Peritoneum (tissue), 1 donor: Measurements from ENCODE around the gene CALY.

DNA sequence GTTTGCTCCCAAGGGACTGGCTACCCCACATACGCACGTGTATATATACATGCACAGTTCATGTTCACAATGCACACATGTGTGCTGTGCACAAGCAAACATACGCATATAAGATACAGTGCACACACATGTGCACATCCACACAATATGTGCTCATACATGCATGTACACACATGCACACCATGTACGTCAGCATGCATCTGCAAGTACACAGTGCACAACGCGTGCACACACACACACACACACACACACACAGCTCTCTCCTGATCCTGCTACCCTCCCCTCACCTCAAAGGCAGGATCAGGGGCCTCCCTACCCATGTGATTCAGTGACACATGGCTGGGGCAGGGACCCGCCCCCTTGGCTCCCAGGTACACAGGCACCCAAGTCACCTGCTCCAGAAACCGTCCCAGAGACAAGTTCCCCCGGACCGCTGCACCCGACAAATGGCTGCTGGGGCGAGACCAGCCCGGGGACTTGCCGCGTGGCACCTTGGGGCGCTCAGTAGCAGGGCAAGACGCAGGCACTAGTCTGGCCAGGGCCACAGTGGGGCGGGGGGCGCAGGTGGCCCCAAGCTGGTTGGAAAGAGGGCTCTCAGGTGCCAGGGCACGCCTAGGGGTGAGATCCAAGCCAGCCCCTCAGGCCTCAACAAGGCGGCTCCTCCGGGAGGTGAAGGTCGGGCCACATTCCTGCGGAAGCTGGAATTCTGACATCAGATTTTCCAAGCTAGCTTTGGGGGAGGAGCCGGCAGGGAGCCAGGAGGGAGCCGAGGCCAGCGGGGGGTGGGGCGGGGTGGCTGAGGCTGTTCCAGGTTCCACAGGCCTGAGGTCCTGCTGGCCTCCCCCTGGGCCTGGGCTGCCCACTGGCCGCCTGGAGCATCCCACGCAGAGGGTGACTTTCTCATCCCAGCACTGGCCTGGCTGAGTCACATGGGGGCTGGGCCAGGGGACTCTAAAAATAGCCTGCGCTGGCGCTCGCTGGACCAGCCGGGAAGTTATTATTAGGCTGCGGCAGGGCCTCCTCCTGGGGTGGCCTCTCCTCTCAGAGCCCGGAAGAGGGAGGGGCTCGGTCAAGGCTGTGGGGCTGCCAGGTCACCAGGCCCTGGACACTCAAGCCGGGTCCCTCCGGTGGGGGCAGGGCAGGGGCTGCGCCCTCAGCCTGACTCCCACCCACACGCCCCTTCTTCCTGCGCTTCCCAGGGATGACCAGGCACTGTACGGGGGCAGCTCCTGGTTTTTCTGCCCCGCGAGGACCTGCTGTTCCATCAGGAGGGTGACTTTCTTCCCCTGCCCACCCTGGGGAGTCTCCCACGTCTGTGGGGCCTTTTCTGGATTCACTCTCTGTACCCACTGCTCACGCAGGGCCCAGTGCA, 20.6 kb upstream of the INPP5A start:
- PRO-cap: no peak

GRCh38 chr10:132526724-132527141, 10.9 kb upstream of the INPP5A start:
- PRO-cap: no peak

- PRO-cap: no peak
These were observed 39.3 kb downstream of the INPP5A start for GRCh38 chr10:132576809-132577314.

DNA sequence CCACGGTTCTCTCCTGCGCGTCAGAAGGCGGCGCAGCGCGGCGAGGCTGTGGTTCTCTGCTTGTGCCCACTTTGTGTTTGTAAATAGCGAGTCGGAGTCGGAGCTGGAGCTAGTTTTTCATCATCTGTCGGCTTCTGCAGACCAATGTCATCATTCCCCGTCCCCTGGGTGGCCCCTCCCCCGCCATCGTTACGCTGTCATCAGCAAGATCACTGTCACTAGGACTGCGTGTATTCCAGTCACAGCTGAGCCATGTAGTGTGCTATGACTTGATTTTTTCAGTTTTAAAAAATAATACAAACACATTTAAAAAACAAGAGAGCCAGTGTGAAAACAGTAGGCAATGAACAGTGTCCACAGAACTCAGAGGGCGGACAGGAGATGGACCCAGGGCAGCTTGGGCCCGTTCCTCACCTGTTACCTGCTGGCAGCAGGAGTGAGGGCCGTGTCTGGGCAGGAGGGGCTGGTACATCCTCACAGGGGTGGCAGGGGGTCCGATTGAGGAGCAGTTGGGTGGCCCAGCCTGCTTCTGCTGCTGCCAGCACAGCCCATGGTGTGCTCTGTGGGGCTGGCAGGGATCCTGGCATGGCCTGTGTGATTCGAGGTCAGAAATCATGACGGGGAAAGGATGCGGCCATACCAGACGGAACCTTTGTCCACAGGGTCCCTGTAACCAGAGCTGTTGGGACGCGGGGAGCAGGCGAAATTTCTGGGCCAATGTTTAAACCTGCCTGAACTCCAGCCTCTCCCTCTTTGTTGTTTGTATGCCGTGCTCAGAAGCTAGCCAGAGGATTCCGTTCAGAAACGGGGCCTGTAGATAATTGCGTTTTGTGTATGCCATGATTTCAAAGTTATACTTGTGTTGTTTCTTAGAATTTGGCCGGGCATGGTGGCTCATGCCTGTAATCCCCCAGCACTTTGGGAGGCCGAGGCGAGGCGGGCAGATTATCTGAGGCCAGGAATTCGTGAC, 49.5 kb downstream of the INPP5A start:
- PRO-cap: no peak

- PRO-cap: no peak
These were observed 53.3 kb downstream of the INPP5A start for GRCh38 chr10:132590695-132591533.

DNA sequence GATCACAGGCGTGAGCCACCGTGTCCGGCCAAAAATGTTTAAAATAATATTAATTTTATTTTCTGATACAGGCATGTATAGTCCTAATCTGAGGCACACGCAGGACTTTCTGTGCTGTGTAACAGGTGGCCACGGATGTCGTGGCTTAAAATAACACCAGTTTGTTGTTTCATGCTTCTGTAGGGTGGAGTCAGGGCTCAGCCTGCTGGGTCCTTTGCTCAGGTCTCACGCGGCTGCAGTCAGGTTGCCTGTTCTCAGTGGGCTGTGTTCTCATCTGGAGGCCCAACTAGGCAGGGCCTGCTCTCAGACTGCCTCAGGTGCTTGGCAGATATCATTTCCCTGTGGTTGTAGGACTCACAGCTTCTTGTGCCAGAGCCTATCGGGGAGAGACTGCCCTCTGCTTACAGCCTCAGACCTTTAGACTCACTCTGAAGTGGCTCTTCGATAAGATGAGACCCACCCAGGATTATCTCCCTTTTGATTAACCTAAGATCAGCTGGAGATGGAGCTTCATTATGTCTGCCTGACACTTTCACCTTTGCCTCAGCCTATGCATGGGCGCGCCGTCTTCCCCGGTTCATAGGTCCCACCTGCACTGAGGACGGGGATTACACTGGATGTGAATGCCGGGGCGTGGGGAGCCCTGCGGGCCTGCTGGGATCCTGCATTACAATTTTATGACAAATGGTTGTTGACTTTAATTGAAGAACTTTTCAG, 55.2 kb downstream of the INPP5A start:
- PRO-cap: no peak

- PRO-cap: no peak
These were observed 104.6 kb downstream of the INPP5A start for GRCh38 chr10:132642136-132642732.

DNA sequence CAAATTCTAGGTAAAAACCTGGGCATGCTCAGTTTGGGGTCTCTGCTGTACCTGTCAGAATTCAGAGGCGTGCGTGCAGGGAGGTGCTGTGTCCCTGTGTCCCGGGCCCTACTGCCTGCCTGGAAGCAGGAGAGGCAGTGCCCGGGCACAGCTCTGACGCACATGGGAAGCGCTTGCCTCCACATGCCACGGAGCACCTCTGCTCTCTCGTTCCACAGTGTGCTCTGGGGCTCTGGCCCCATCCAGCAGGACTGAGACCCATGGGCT, 83.5 kb downstream of the NKX6-2 start:
- PRO-cap: no peak

- PRO-cap: no peak
These were observed 62.9 kb downstream of the NKX6-2 start for GRCh38 chr10:132722936-132723560.

DNA sequence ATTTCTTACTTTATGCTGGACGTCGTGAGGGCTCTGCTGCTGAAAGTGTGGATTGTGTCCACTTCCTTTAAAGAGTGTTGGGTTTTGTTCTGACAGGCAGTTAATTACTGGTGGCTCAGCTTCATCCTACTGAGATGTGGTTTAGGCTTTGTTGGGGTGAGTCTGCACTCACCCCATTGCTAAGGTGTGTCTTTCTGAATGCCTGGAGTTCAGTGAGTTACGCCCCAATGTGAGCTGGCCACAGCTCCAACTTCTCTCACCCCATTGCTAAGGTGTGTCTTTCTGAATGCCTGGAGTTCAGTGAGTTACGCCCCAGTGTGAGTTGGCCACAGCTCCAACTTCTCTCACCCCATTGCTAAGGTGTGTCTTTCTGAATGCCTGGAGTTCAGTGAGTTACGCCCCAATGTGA, 39.7 kb downstream of the CFAP46 start:
- PRO-cap: no peak

GRCh38 chr10:132961066-132961568, 18.7 kb upstream of the CFAP46 start:
- PRO-cap: no peak

DNA sequence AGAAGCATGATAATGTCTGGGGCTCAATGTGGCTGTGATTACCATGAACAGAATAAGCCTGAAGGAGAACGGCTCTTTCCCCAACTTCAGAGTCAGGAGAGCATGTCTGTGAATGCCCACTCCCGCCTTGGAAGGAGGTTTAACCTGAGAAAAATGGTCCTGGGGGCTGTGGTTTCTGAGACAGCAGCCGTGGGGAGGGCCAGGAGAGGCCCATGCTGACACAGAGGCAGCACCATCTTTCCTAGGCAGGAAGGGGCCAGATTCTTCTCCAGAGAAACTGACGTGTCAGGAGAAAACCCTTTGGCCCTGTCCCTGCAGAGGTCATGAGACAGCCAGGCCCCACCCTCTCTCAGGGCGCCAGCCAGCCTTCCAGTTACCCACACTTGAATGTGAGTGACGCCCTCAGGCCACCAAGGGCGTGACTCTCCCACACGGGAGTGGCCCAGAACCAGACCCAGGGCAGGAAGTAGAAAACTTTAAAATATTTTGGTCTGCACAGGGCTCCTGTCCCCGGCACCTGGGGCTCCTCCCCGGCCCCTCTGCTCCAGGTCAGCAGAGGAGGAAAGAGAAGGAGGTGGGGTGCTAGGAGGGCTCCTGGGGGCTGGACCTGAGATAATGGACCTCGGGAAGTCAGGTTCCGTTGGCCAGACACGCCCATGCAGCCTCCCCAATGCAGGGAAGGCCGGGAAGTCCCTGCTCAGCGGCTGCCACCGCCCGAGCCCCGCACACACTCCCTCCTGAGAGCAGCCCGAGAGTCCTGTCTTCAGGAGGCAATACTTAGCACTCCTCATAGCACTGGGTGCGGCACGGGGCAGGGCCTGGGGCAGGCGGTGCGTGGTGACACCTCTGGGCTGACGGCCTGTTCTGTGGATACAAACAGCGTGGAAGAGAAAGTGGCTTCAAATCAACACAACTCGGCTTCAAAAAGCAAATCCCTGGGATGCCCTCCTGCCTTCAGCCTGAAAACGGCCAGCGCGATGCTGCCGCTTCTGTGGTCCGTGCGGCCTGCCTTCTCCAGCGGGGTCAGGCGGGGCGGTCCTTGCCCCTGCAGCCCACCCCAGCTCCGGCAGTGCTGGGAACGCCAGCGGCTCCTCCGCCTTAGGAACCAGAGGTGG, 67.0 kb upstream of the CFAP46 start:
- PRO-cap: no peak

- PRO-cap: no peak
These were observed 7.4 kb downstream of the KNDC1 start for GRCh38 chr10:133167313-133167996.

GRCh38 chr10:133219746-133220220, 10.2 kb upstream of the UTF1 start:
- PRO-cap: no peak

GRCh38 chr10:133235234-133235842, 2.3 kb upstream of the VENTX start:
- PRO-cap: no peak

GRCh38 chr10:133311519-133312028, 2.9 kb downstream of the ZNF511 start:
- PRO-cap: no peak

DNA sequence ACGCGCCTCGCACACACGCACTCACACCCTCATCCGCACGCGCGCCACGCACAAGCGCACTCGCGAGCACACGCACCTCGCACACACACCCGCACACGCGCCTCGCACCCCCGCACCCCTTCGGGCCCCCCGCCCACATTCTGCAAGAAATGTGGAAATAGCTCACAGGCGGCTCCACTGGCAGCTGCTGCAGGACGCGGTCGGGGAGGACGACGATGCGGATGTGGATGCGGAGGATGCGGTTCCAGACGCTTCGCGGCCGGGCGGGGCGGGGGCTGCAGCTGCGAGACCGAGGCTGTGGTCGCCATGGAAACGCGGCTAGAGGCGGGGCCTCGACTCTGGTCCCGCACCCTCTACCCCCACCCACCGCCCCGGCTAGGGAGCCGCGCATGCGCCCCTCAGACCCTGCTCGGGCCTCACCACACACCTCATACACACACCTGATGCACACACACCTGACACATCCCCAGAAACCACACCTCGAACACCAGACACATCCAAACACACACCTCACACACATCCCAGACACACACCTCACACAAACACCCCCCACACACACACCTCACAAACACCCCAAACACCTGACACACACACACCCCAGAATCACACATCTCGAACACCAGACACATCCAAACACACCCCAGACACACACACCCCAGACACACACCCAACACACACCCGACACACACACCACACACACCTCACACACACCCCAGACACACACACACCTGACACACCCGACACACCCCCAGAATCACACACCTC, at the start of gene CALY:
TSS of gene CALY (minus strand) at position 229 of the 765 bp plus-strand sequence.
- PRO-cap: no peak

DNA sequence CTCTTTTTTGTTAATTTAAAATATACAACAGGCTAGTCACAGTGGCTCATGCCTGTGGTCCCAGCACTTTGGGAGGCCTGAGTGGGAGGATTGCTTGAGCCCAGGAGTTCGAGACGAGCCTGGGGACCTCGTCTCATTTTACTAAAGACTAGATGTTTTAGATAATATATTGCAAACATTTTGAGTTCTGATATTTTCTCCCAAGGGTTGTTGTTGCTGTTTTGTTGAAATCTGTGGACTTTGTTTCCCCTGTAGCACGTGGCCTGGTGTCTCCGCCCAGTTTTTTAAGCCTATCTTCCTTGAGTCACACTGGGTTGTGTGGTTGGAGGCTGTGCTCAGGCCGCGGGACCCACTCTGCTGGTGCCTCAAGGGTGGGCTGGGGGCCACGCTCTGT, 4.4 kb upstream of the PRAP1 start:
- PRO-cap: no peak